Peyer's patch (tissue), 4 donors: ENCODE measurements around the gene SIX2.

DNA sequence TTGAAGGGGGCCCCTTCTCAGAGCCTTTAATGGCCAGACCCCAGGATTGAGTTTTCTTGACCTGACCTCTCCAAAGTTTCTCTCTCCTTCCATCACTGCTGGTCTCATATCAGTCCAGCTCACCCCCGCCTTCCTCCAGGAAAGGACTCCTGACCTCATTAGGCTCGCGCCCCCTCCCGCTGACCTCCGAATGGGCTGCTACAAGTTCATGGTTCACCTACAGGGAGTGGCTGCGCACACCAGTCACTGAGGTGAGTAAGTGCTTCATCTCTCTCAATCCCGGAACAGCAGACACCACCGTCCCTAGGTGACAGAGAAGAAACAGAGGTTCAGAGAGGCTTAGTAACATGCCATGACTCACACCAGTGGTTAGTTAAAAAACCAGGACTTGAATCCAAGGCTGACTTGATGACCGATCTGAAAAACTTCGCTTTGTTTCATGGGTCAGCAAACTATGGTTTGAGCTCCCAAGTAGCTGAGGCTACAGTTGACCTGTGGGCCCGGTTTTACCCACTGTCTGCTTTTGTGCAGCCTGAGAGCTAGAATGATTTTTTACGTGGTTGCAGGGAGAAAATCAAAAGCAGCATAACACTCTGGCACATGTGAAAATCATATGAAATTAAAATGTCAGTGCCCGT lies 42.0 kb downstream of the ZFP36L2 start:
- PRO-cap: bidirectional peak, plus-strand start at position 415 of the sequence, minus-strand start at position 136 of the sequence
- RAMPAGE, long total RNA, 4 experiments: no peak in any of the 4 experiments

- PRO-cap: no peak
- RAMPAGE, long total RNA, 4 experiments: no peak in any of the 4 experiments
These were observed 39.4 kb downstream of the ZFP36L2 start for GRCh38 chr2:43186844-43187484.

DNA sequence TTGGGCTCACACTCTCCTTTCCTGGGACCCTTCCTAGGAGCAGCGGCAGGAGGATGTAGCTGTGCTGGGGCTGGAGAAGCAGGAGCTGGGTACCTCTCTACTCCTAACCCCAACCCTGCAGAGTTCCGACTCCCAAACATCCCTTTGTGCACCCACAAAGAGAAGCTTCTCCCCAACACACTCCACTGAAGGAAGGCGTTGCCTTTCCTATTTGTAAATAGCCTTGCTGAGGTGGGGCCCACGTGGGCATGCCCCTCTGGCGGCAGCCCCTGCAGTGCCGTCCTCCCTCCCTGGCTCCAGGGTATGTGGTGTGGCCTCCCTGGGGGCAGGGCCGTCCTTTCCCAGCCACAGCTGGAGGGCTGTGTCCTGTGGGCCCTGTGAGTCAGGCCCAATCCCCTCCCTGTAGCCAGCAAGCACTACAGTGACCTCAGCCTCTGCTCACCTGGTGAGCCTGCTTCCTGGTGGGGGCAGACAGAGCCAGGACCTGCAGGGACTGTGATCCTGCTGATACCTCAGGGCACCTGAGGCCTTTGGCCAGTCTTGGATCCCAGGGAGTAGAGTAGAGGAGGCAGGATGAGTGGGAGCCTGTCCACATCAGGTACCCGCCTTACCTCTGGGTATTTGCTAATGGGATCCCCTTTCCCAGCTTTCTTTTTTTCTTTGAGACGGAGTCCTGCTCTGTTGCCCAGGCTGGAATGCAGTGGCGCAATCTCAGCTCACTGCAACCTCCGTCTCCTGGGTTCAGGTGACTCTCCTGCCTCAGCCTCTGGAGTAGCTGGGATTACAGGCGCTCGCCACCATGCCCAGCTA lies 26.5 kb downstream of the ZFP36L2 start:
- PRO-cap: bidirectional peak, plus-strand start at position 474 of the sequence, minus-strand start at position 340 of the sequence
- RAMPAGE, long total RNA, 4 experiments: no peak in any of the 4 experiments

- PRO-cap: no peak
- RAMPAGE, long total RNA, 4 experiments: no peak in any of the 4 experiments
These were observed 8.8 kb downstream of the ZFP36L2 start for GRCh38 chr2:43217457-43218162.

DNA sequence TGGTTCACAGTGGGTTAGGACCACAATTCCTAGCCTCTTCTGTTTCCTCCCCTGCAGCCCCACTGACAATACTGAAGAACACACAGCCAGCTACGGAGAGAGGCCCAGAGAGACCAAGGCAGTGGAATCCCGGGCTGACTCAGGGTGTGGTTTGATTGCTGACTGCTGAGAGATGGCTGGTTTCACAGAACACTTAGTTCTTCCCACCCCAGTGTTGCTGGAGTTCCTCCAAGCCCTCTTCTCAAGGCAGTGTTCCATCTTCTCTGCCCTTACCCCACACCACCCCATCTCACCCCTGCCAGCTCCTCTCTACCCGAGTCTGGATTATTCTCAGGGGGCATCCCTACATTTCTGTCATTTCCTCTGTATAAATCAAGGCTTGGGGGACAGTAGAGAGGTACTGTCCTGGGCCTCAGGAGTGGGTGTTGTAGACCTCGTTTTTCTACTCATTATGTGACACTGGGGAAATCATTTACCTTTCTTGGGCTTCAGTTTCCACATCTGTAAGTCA lies 43.4 kb upstream of the ZFP36L2 start:
- PRO-cap: no peak
- RAMPAGE, long total RNA, 4 experiments: no peak in any of the 4 experiments

DNA sequence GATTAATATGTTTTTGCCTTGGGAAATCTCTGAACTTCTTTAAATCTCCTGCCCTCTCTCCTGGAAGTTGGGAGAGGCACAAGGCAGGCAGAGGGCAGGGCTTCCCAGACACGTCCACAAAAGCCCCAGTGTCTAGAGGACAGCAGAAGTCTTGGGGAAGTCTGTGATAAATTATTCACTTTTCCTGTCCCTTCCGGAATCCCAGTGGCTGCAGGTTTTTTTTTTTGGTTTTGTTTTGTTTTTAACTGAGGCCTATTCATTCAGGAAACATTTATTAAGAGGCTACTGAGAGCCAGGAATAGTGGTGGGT lies 98.6 kb upstream of the ZFP36L2 start:
- PRO-cap: no peak
- RAMPAGE, long total RNA, 4 experiments: no peak in any of the 4 experiments

GRCh38 chr2:43877835-43878433 lies 39.2 kb downstream of the ABCG8 start:
- PRO-cap: no peak
- RAMPAGE, long total RNA, 4 experiments: no peak in any of the 4 experiments

DNA sequence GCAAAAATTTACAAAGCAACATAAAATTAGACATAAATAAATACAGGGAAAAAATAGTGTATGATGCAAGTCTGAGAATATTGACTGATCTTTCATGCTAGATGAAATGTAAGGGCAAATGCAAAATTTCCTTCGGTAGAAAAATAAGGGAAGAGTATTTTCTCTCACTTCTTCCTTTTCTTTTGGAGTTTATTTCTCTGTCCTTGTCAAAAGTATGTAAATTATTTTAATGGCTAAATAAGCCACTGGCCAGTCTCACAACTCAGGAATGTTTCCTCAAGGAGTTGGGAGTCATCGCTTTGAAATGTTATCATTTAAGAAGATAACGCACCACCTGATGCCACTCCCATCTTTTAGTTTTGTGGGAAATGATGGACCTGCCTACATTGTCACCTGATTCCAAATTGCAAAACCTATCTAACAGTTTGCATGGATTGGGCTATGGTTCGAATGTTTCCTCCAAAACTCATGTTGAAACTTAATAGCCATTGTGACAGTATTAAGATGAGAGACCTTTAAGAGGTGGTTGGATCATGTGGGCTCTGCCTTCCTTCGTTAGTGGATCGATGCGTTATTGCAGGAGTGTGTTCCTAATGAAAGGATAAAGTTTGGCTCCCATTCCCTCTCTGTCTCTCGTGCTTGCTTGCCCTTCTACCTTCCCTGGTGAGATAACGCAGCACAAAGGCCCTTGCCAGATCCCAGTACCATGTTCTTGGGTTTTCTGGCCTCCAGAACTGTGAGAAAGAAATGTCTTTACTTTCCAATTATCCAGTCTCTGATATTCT lies 32.4 kb upstream of the PPM1B start:
- PRO-cap: no peak
- RAMPAGE, long total RNA, 4 experiments: no peak in any of the 4 experiments

GRCh38 chr2:44167665-44168627 lies 729 bp upstream of the PPM1B start:
- PRO-cap: bidirectional peak, plus-strand start at chr2:44167955, minus-strand start at chr2:44167807; bidirectional peak, plus-strand start at chr2:44168118, minus-strand start at chr2:44168018; bidirectional peak, plus-strand start at chr2:44168709, minus-strand start at chr2:44168363
- RAMPAGE, long total RNA, 4 experiments: no peak in any of the 4 experiments

- PRO-cap: no peak
- RAMPAGE, long total RNA, 4 experiments: no peak in any of the 4 experiments
These were observed 16.0 kb downstream of the SLC3A1 start for GRCh38 chr2:44291322-44291624.

- PRO-cap: no peak
- RAMPAGE, long total RNA, 4 experiments: start-site peak on the plus strand in 1 of 4 experiments, at chr2:44706323-44706683 at its widest, 10 reads per replicate
These were observed 235.3 kb upstream of the SIX3 start for GRCh38 chr2:44706130-44706722.

DNA sequence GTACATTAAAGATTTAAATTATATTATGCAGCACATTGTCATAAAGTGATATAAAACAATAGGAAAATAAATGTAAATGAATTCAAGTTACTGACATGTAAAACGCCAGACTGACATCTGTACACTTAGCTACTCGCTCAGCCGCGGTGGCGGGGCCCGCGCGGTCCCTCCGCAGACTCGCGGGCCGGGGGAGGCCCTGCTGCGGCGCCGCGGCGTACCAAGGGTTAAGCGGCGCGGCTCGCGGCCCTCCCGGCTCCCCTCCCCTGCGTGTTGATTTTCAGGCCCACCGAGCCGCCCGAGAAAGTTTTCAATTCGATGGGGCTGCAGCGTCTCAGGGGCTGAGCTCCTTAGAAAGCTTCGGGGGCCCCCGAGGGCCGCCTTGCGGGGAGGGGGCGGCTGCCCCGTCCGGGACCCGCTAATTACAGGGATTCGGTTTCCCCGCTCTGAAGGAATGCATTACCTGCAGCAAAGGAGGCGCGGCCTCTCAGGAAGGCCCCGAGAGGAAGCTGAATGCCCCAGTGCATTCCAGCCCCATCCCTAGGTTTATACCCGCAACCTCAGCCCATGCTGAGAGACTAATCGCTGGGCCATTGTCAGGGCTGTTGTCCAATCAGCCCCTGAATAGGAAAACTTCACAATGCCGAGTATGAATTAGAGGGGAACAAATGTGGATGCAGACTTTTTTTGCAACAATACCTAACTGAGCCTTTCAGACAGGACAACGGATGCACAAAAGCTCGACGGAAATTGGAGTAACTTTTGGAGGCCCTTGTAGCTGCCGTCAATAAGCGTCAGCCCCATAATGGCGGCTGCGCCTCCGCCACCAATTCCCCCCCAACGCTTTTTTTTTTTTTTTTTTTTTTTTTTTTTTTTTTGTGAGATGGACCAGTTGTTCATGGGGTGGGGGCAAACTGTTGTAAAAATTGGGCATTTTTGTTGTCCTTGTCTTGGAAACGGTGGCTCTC lies 138.8 kb upstream of the SIX3 start:
- PRO-cap: no peak
- RAMPAGE, long total RNA, 4 experiments: no peak in any of the 4 experiments

DNA sequence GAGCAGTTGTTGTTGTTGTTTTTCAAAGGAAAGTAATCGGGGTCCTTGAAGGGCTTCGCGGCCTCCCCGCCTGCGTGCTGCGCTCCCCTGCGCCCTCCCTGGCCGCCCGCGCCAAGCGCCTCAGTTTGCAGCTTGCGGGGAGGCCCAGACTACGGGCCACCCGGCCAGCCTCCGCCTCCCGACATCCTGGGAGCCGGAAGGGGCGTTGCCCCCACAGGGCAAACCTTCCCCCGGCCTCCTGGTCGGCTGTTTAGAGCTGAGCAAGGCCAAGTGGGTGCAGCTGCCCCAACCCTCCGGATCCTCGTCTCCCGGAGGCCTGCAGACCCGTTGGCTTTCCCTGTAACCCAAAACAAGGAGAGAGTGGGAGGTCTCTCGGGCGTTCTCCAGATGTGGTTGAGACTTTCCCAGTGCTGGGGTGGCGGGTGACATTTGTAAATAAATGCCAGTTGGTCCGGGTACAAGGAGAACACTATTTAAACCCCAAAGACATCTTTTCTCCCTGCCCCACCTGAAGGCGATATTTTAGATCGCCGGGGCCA lies 3.7 kb upstream of the SIX3 start:
- PRO-cap: no peak
- RAMPAGE, long total RNA, 4 experiments: no peak in any of the 4 experiments

- PRO-cap: no peak
- RAMPAGE, long total RNA, 4 experiments: no peak in any of the 4 experiments
These were observed 2.5 kb upstream of the SIX3 start for GRCh38 chr2:44938630-44939703.

GRCh38 chr2:44941136-44941593 lies 337 bp upstream of the SIX3 start:
- PRO-cap: no peak
- RAMPAGE, long total RNA, 4 experiments: no peak in any of the 4 experiments

DNA sequence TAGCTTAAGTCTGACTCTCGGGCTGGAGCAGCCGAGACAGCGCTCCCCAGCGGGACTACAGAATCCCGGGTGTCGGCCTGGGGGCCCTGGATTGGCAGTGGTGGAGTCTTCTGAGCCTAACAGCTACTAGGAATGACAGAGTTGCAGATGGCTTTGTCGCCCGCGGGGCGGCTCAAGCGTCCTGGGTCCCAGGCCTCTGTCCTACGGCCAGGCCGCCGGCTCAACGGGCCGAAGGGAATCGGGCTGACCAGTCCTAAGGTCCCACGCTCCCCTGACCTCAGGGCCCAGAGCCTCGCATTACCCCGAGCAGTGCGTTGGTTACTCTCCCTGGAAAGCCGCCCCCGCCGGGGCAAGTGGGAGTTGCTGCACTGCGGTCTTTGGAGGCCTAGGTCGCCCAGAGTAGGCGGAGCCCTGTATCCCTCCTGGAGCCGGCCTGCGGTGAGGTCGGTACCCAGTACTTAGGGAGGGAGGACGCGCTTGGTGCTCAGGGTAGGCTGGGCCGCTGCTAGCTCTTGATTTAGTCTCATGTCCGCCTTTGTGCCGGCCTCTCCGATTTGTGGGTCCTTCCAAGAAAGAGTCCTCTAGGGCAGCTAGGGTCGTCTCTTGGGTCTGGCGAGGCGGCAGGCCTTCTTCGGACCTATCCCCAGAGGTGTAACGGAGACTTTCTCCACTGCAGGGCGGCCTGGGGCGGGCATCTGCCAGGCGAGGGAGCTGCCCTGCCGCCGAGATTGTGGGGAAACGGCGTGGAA lies 8.7 kb downstream of the SIX2 start:
- PRO-cap: no peak
- RAMPAGE, long total RNA, 4 experiments: no peak in any of the 4 experiments

DNA sequence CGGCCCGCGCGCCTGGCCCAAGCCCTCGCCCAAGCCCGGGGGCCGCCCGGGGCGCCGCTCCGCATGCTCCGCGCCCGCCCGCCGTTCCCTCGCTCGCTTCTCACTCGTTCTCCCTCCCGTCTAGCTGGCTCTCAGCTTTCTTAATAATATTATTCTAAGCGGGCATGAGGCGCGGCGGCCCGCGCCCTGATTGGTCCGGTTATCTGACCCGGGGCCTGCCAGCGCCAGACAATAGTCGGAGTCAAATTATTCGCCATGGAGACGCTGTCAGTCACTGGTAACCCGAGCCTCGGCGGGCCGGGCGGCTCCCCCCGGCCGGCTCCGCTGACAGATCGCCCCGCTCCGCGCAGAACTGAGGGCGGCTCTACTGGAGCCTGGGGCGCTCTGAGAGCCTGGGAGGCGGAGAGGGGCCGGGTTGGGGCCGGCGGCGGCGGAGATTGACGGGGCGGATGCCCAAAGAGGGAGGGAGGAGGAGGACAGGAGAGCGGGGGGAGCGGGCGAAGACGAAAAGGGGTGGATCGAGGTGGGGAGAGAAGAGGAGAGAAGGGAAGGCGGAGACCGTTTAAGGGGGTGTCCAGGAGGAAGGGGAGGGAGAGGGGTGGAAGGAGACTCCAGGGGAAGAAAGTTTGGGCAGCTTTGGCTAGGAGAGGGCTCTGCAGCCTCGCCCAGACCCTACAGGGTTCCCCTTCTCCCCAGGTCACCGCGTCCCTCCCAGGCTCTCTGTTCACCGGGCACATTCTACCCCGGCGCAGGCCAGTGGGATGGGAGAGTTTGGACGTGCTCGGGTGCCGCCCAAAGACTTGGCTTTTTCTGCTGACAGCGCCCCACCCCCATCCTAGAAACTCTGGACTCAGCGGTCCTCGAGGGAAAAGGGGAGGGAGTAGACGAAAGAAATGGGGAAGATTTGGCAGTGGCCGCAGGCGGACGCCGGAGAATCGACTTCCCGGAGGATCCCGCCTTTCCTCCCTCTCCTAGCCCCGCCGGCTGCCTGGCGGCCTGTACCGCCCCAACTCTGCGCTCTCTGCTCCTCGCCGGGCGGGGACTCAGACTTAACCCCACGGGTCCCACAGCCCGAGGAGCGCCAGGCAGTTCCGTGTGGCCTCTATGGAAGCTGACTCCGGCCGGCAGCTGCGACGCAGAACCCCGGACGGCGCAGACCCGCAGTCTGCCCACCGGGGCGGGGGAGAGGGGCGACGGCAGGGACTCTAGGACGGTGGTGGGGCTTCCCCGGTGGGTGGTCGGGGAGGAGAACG lies at the start of gene SIX2:
TSS of gene SIX2 (minus strand) at position 142 of the 1,253 bp plus-strand sequence.
- PRO-cap: bidirectional peak, plus-strand start at position 529 of the sequence, minus-strand start at position 122 of the sequence
- RAMPAGE, long total RNA, 4 experiments: no peak in any of the 4 experiments

DNA sequence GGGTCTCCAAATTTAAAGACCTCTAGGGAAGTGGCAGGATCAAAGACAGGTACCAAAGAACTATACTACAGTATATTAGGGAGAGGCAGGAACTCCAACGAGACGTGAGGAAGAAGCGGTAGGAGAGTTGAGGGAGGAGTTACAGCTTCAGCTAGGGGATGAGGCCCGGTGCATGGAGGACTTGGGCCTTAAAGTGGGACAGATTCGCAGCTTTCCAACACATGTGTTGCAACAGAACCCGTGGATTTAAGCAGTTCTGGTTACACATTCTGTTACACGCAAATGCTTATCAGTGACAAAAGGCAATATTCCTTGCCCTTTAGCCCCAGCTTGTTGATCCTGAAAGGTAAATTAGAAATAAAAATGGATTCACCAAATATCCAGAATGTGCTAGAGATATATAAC lies 7.4 kb upstream of the PRKCE start:
- PRO-cap: no peak
- RAMPAGE, long total RNA, 4 experiments: no peak in any of the 4 experiments

DNA sequence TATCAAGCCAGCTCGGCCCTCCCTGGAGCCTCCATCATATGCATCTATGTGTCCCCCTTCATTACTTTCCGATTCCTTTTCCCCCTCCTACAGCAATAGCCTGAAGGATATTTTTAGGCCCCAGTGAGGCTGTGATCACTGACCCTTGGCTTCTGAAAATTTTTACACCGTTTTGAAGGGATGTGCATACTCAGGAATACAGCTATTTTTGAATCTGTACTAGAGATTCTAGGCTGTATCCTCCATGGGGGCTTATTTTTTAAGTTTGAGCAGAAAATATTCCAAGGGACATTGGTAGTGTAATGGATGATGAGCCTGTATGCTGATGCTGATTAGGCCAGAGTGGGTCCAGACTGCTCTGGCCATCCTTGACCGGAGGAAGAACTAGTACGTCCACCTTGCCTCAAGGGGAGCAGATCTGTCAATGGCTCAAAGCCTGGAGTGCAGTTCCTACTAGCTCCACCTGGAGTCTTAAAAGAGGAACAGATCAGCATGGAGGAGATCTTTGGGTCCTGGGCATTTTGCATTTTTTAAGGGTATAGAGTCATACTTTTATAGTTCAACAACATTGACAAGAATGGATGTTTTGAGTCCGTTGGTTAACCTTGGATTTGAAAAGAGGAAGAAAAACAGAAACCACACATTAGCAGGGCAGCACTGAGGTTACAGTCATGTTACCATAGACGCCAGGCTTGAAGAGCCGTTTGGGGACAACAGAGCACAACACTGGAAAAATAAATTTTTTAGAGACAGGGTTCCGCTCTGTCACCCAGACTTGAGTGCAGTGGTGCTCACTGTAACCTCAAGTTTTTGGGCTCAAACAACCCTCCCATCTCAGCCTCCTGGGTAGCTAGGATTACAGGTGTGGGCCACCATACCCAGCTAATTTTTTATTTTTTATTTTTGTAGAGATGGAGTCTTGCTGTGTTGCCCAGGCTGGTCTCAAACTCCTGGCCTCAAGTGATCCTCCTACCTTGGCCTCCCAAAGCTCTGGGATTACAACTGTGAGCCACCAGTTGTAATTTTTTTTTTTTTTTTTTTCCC lies 78.3 kb downstream of the PRKCE start:
- PRO-cap: no peak
- RAMPAGE, long total RNA, 4 experiments: no peak in any of the 4 experiments

DNA sequence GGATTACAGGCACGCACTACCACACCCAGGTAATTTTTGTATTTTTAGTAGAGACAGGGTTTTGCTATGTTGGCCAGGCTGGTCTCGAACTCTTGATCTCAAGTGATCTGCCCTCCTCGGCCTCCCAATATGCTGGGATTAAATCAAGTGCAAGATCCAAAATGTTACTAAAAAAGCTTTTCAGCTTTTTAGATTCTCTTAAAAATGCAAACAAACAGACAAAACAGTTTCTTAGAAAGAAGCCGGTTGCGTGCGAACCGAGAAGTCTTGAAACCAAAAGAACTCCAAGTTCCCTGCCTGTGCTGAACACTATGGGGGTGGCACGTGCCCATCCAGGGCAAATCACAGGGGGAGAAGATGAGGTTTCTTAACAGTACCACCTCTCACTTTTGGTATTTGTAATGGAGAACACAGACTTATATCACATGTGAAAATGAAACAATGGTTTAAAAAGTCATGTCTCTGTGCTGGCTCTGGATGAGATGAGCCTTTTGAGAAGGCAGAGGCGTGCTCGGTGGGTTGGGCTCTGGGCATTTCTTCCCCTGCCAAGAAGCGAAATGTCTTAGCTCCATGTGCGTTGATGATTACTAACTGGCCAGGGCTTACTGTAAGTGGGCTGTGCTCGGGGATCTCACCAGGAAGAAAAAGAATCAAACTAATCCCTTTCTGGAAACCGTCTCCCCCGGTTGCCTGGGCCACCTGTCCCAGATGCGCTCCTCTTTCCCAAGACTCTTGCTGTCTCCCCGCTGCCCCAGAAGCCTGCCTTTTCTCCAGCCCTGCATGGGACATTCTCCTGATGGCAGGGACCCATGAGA lies 252.8 kb downstream of the PRKCE start:
- PRO-cap: no peak
- RAMPAGE, long total RNA, 4 experiments: no peak in any of the 4 experiments